ENCODE data around the genes CCDC51, PRKAR2A and RHOA.

GRCh38 chr3:47852558-47853036, 49.7 kb downstream of the DHX30 start:
- RRBS = 94% methylated on average over 14 of the region's 23 CpGs

GRCh38 chr3:48088543-48089551, 72.6 kb upstream of the MAP4 start:
- RRBS = 2% methylated on average over 29 of the region's 102 CpGs

GRCh38 chr3:48190954-48191222, 2.7 kb upstream of the CDC25A start:
- RRBS = no CpG with 5 or more reads among the region's 2 CpGs

GRCh38 chr3:48439842-48440393, at the start of gene CCDC51:
Gene CCDC51 (minus strand): TSS chr3:48440119.
- RRBS = 1% methylated on average over 15 of the region's 44 CpGs

GRCh38 chr3:48503026-48503379, 971 bp downstream of the SHISA5 start:
- RRBS = no CpG with 5 or more reads among the region's 4 CpGs

- RRBS = no CpG with 5 or more reads among the region's 6 CpGs
Observed at GRCh38 chr3:48623827-48624435, 2.4 kb upstream of the TMEM89 start.

DNA sequence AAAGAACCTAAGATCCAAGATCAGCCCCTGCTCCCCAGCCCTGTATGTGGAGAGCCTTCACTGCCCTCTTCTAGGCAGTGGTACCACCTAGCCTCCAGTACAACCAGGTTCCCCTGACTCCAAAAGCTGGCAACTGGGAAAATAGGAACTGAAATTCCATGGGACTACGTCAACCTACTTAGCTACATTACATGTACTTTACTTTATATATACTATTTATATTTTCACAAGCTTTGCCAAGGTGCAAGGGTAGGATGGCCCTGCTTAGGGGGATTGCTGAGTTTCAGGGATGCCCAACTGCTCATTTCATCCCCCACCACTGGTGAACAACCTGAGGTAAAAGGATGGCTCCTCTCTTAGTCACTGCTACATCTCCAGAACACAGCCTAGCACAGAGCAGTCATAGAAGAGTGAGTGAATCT, 6.6 kb upstream of the NCKIPSD start:
- RRBS = no CpG with 5 or more reads among the region's 1 CpG

GRCh38 chr3:48782957-48783225, 64.8 kb downstream of the PRKAR2A start:
- RRBS = no CpG with 5 or more reads among the region's 2 CpGs

DNA sequence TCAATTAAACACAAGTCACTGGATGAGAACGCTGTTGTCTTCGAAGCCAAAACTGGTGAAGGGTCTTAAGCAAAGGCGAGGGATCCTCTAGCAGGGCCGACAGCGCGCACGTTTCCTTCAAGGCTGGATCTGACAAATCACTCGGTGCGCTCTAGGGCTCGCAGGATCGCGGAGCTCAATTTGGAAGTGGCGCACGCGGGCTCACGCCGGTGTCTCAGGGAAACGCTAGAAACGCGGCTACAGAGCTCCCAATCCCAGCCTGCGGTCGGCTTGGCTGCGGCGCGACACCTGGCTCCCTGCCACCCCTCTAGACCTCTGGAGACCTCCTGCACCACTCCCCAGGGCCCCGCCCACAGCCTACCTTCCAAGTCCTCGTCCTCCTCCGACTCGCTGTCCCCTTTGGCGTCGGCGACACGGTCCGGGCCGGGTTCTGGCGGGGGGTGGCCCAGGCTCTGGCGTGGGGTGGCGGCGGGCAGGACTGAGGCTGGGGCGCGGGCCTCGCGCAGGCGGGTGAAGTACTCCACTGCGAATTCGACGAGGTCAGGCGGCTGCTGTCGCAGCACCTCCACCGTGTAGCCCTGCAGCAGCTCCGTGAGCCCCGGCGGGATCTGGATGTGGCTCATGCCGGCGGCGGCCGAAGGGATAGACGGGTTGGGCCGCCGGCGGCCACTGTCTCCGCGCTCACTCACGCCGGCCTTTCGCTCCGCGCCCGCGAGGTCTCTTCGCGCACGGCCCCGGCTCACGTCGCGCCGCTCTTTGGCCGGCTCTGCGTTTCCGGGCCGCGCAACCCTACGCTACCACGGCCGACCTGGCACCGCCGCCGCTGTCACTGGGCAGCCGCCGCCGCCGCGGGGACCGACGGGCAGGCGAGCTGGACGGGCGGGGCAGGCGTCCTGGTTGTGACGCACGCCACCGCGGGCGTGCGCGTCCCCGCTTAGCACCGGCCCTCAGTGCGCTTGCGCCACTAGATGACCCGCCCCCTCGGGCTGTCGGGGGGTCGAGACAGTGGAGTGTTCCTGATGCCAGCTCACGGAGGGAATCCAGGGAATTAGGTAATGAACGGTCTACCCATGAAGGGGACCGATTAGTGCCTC, at the start of gene PRKAR2A:
PRKAR2A (minus strand) TSS at position 901 of the 1,094 bp plus-strand sequence.
- RRBS = 3% methylated on average over 10 of the region's 118 CpGs

DNA sequence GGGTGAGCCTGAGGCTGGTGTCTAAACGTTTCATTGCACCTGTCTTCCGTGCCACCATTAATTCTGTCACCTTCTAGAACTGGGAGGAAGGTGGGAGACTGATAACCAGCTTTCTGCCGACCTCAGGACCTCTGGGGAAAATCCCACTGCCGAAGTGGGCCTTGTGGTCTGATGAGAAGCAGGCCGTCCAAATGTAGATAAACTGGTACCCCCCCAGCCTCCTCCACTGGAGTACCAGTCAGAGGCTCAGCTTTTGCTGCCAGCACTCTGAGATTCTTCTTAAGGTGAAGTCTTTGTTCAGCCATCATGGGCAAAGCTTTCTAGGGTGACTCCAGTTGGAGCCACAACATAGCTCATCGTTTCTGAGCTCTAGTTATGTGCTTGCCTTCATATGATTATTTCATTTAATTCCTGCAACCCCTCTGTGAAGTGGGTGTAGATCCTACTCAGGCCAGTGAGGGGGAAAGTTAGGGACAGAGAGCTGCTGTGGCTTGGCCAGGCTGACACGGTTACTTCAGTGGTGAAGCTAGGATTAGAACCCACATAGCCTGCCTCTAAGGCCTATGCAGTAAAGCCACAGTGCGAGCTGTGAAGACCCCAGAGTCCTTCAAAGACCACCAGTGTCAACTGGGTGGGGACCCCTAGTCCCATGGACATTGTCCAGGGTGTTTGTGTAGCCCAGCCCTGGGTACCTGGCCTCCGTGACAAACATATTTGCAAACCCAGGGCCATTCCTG, 1.3 kb downstream of the P4HTM start:
- RRBS = no CpG with 5 or more reads among the region's 9 CpGs

DNA sequence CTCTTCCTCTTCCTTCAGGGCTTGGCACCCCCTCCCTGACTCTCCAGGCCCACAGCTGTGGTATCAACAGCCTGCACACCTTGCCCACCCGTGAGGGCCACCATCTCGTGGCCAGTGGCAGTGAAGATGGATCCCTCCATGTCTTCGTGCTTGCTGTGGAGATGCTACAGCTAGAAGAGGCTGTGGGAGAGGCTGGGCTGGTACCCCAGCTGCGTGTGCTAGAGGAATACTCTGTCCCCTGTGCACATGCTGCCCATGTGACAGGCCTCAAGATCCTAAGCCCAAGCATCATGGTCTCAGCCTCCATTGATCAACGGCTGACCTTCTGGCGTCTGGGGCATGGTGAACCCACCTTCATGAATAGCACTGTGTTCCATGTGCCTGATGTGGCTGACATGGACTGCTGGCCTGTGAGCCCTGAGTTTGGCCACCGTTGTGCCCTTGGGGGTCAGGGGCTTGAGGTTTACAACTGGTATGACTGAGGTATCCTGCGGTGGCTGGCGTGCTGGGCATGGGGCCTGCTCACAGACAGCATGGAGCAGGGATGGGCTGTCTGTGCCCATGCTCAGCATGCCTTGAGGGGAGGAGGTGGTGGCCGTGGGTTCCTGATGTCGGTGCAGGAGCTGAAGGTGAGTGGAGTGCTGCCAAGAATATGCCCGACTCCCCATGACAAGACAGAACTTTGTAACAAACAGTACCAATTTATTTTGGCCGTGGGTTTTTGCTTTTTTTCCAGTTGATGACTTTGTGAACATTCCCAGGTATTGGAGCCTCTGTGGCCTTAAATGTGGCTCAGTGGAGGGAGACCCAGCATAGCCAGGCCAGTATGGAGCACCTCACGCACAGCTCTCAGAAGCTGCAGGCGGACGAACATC, 3.3 kb downstream of the DALRD3 start:
- RRBS = no CpG with 5 or more reads among the region's 16 CpGs

DNA sequence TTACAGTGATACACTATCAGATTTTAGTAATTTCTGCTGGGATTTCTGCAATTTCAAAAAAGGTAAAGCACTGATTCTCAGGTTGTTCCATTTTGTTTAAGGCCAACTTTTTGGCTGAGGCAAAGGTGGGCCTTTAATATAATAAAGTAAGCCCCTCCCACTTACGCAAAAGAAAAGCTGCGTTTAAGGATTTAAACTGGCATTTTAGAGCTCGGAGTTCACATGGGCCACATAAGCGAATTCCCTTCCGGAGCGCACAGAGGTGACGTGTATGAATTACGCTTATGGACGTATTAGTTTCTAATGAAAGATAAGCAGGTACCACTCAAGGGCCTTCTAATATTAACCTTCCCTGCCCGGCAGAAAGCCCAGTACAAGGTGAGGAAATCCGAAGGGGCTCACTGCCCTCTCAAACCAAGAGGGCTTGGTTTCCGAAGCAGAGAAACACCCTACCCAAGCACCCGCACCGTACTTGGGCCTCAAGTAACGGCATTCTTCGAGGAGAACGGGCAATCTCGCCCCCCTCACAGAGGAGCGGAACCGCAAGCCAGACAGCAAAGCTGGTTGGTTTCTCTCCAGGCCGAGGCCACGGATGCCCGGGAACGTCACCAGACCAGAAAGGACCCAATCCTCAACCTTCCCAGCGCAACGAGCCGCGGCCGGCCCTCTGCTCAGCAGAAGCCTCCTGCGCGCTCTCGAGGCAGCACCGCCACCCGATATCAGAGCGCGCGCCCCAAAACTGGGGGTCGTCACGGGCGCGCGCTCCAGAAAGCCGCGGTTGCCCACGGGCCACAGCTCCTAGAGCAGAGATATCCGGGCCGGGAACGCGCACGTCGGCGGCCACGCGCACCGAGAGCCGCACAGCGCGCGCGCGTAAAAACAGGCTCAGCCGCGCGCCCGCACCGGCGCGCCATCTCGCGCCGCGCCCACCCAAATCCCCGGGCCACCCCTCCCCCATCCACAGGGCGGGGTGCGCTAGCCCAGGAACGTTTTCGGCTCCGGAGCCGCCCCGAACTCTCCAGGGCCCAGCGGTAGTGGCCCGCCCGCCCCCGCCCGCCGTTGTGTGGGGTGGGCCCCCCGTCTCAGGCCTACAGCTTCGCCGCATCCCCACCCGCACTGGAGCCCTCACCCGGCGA, 720 bp downstream of the QRICH1 start:
- RRBS = 3% methylated on average over 42 of the region's 92 CpGs

DNA sequence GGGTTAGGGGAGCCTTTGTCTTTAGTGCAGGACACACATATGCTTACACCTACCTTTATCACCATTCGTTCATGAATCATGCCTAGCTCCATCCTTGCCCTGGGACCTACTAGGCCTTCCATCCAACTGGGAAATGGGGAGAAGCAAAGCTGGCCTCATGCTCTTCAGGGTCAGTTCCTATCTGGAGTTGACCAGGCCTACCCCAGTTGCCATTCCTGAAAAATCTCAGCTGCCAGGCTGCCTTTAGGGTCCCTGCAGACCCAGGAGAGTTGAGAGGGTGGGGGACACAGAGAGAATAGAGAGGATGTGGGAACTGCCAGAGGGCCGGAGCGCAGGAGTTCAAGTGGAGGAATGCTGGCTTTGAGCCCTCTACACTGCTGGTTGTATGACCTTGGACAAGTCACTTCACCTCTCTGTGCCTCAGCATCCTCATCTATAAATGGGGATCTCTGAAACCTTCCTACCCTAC, 4.6 kb downstream of the KLHDC8B start:
- RRBS = no CpG with 5 or more reads among the region's 3 CpGs

DNA sequence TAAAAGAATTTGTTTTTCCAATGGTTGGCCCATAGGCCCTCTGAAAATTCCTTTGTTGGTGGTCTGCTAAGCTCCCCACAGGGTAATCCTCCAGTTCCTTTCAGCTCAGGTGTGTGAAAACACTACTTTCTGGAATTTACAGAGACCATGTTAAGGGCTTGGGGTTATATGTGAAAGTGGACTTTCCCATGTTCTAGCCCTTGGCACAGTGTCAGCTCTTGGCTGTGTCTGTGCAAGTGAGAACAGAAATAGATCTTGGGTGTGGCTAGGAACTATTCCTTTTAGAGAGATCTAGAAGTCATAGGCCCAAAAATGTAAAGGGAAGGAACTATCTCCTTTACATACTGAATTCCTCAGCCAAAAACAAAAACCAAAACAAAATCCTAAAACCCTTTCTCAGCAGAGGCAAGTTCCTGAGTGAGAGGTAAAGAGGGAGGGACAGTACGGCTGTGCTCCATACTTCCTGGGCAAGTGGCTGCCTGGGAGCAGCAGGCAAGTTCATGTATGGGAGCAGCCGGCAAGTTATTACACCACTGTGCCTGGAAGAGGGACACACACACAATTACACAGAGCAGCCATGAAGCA, 19.8 kb upstream of the C3orf62 start:
- RRBS = no CpG with 5 or more reads among the region's 2 CpGs

DNA sequence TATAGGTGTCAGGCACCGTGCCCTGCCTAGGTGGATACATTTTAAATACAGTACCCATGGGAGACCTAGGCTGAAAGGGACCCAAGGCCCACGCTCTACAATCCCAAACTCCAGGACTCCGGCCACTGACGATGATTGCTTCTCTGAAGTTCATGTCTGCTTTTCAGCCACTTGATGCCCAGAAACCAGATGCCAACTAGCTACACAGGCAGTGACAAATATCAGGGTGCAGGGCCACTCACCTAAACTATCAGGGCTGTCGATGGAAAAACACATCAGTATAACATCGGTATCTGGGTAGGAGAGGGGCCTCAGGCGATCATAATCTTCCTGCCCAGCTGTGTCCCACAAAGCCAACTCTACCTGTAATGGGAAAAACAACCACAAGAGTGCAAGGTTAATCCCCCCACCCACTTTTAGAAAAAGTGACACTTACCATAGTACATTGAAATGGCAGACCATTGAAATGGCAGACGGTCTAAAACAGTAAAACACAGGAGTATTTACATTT, 10.1 kb upstream of the GPX1 start:
- RRBS = no CpG with 5 or more reads among the region's 8 CpGs

DNA sequence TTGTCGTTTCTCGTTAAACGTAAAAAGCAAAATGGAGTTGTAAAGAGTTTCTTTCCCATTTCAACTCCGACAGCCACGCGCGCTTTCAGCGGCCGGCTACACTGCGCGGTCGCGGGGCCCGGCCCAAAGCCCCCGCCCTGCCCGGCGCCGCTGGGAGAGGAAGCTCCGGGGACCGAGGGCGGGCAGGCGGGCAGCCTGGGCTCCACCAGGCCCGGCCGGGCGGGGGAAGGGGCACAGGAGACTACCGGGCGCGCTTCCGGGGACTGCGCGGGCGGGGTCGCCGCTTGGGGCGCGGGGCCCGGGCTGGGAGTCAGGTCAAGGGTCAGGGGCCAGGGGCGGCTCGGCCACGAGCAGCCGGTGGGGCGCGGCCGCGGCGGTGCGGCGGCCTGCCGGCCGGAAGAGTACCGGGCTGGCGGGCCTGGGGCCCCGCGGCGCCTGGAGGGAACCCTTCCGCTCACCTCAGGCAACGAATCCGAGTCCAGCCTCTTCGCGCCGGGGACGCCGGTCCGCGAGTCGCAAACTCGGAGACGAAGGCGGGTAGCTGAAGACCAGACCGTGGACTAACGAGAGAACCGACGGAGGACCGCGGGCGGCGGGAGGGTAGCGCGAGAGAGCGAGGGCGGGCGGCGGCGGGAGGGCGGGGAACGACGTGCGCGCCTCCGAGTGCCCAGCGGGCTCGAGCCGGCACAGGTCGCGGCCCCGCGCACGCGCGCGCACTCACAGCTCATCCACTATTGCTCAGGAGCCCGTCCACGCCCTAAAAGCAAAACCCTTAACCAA, at the start of gene RHOA:
RHOA (minus strand) TSS at position 615 of the 780 bp plus-strand sequence.
- RRBS = 3% methylated on average over 36 of the region's 103 CpGs

- RRBS = no CpG with 5 or more reads among the region's 4 CpGs
Observed at GRCh38 chr3:49688516-49689049, 691 bp downstream of the MST1 start.

DNA sequence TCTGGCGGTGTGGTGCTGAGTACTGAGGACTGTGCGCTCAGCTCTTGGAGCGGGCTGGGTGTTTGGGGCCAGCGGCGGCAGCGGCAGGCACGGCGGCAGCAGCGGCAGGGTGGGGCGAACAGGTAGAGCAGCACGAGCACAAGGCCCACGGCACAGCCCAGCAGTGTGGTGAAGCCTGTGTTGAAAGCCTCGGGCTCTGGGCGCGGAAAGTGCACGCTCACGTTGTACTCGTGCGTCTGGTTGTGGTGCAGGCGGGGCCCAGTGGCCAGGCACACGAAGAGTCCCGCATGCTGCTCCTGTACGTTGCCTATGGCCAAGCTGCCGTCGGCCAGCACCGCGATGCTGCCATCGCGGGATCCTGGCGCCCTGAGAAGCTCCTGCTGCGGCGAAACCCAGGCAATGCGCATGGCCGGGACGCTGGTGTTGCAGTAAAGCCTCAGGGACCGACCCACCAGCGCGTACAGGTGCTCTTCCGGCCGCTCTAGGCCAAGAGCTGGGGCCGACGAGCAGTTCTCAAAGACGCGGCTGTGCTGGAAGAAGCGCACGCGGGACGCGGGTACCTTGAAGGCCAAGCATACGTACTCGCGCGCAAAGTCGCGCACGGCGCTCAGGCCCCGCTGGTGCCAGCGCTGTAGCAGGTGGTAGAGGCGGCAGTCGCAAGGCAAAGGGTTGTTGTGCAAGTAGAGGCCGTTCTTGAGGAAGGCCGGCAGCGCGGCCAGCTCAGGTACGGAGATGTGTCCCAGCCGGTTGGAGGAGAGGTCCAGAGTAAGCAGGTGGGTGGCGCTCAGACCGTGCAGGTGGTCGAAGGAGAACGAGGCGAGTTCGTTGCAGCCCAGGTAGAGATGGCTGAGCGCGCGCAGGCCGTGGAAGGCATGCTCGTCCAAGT, 1.1 kb downstream of the AMIGO3 start:
- RRBS = 6% methylated on average over 6 of the region's 78 CpGs

- RRBS = no CpG with 5 or more reads among the region's 25 CpGs
Observed at GRCh38 chr3:49720870-49722117, 1.8 kb upstream of the AMIGO3 start.

Measured in amniotic epithelial cell (primary cell).